ENCODE measurements around the genes VAMP4 and TEX50.

GRCh38 chr1:171252388-171252827 lies 4.1 kb downstream of the FMO1 start:
- PRO-cap, result no peak

GRCh38 chr1:171384892-171385222 lies 70.9 kb downstream of the FMO4 start:
- PRO-cap, result unidirectional peak, plus-strand start at chr1:171385069

GRCh38 chr1:171431550-171432535 lies 53.5 kb upstream of the PRRC2C start:
- PRO-cap, result no peak

GRCh38 chr1:171540924-171541766 lies 55.8 kb downstream of the PRRC2C start:
- PRO-cap, result no peak

DNA sequence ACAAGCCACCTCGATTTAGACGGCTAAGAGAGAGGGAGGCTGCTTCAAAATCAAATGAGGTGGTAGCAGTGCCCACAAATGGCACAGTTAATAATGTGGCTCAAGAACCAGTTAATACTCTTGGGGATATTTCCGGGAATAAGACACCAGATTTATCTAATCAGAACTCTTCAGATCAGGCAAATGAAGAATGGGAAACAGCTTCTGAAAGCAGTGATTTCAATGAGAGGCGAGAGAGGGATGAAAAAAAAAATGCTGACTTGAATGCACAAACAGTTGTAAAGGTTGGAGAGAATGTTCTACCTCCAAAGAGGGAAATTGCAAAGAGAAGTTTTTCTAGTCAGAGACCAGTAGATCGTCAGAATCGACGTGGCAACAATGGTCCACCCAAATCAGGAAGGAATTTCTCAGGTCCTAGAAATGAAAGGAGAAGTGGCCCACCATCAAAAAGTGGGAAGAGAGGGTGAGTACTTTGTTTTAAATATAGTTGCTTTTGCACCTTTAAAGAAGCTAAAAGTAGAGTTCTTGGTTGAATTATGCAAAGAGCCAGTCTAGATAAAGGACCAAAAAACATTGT lies 56.5 kb downstream of the PRRC2C start:
- PRO-cap, result no peak

DNA sequence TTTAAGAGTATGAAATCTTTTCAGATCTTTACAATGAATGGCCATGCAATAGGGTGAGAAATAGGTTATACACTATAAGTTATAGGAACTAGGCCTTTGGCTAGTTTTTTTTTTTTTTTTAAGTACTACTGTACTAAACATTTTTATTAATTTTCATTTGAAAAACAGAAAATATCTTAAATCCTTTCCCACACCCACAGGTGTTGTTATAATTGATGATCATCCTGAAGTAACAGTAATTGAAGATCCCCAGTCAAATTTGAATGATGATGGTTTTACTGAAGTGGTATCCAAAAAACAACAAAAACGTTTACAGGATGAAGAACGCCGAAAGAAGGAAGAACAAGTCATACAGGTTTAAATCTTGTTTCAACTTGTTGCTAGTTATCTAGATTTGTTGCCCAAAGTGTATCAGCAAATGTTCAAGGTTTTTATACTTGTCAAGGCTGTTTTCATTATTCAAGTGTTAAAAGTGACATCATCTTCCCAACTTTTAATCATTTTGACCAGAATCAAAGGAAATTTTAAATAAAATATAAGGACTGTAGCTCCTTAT lies 64.6 kb downstream of the PRRC2C start:
- PRO-cap, result no peak

- PRO-cap, result no peak
These were observed 26.5 kb upstream of the MYOCOS start for GRCh38 chr1:171595476-171595927.

- PRO-cap, result no peak
These were observed 1.4 kb upstream of the MYOC start for GRCh38 chr1:171653744-171654448.

DNA sequence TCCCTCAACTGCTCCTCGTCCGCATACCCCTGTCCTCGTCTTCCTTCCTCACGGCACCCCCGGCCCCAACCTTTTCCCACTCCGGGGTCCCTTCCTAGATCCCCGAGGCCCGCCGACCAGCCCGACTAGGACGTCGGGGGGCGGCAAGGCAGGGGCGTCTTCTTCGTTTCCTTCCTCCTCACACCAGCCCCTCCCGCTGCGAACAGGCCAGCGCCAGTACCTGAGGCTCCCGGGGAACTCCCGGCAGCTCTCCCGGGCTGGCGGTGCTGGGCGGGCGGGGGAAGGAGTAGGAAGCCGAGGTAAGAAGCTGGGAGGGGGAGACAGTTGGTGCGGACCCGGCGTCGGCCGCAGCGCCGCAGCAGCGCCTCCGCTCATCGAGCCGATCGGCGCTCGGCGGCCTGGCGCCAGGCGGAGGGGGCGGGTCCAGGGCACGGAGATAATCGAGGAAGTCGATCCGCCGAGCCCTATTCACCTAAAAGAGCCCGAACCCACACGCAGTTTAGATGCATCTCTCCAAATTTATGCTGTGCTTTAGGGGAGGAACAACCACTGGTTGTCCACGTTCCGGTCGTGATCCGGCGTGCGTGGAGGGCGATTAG lies at the start of gene VAMP4:
VAMP4 (minus strand) TSS at position 376 of the 599 bp plus-strand sequence.
- PRO-cap, result bidirectional peak, plus-strand start at position 467 of the sequence, minus-strand start at position 376 of the sequence

DNA sequence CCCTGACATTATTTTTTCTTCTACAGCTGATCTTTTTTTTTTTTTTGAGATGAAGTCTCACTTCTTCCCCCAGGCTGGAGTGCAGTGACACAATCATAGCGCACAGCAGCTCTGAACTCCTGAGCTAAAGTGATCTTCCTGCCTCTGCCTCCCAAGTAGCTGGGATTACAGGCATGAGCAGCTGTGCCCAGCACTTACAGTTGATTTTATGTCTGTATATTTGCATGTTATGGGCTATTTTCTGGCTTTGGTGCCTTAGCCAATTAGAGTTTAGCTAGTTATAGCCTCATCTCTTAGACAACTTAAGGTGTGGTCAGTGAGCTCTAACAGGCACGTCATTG lies 1.6 kb upstream of the VAMP4 start:
- PRO-cap, result no peak

DNA sequence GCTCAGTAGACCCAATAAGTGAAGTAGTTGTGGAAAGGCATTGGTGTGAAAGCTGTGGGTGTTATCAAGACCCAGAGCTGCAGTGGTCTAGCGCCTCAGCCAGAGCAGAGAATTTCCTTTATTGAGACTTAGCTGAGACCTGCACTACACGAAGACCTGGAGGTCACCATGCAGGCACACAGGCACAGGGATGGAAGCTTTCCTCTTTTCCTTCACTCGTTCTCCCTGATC lies 24.0 kb downstream of the METTL13 start:
- PRO-cap, result no peak

DNA sequence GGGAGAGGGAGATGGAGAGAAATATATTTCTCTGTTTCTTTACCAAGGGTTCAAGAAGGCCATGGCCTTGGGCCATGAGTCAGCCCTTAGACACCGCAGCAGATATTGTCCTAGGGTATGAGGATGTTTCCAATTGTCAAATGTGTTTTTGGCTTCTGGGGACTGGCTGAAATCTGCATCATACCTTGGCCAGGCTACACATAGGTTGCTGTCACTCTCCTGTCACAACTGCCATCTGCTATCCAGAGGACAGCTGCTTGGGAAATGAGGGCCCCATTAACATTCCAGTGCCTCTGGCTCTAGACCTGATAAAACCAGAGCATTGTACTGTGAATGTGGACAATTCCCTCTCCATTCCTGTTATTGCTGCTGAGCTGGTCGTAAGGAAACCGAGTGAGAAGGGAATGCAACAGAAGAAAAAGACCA lies 8.7 kb upstream of the PIGC start:
- PRO-cap, result no peak

- PRO-cap, result bidirectional peak, plus-strand start at chr1:172532538, minus-strand start at chr1:172532414
These were observed 792 bp upstream of the SUCO start for GRCh38 chr1:172531999-172532717.

GRCh38 chr1:172544244-172544647 lies 11.3 kb downstream of the SUCO start:
- PRO-cap, result no peak

DNA sequence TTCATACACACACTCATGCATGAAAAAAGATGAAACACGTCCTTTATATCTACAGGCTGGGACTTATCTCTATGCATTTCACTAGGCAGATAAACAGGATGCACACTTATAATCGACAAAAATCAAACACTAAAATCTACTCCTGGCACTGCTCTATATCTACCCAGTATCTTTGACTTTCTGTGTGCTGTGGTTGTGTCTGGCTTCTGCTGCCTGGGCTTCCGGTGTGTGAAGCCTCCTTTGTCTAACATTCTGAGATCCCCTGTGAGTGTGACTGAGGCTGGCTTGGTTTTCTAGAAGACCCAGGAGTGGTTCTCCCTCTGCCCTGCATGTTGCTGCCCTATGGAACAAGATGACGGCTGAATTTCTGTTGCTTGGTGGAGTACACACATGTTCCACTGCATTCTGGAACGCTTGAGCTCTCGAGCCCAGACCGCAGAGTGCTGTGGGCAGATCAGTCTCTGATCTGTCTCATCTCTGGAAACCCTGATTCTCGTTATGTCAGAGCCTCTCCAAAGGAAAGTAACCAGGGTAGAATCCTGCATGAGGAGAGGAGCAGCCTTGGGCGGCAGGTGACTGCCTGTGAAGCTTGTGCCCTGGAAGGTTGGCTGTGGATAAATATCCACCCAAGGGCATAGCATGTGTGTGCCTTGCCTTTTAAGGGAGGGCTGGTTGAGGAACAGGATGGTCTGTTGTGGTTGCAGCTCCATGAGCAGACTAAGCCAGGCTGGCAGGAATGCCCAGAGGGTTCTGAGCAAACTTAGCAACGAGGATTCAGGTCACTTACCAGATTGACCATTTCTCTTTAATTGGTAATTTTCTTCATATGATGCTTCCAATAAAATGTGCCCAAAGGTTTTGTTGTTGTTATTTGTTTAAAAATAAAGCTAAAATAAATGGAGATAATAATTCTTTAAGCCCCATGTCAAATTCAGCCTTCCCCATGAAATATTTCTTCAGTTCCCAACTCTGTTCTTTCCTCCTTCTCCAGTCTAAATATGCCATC lies 19.5 kb upstream of the FASLG start:
- PRO-cap, result no peak

GRCh38 chr1:172661024-172661478 lies 2.1 kb downstream of the FASLG start:
- PRO-cap, result no peak

DNA sequence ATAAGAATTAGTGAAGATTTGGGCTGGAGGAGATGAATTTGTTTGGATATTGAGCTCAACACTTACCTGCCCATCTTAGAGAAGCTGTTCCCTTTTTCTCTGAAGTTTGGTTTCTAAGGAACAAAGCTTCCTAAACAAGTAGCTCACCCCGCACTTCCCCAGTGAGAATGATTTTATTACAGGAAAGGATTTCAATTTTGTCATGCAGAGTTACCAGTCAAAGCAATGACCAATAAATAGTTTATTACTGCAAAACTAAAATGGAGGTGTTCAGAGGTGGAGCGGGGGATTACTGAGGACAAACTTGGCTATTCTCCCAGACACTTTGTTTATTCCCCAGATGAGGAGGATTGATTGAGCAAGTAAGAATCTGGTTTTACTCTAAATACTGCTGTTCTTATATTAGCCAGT lies 136.3 kb downstream of the TNFSF18 start:
- PRO-cap, result no peak

GRCh38 chr1:173127796-173128430 lies 77.2 kb upstream of the TNFSF18 start:
- PRO-cap, result no peak

DNA sequence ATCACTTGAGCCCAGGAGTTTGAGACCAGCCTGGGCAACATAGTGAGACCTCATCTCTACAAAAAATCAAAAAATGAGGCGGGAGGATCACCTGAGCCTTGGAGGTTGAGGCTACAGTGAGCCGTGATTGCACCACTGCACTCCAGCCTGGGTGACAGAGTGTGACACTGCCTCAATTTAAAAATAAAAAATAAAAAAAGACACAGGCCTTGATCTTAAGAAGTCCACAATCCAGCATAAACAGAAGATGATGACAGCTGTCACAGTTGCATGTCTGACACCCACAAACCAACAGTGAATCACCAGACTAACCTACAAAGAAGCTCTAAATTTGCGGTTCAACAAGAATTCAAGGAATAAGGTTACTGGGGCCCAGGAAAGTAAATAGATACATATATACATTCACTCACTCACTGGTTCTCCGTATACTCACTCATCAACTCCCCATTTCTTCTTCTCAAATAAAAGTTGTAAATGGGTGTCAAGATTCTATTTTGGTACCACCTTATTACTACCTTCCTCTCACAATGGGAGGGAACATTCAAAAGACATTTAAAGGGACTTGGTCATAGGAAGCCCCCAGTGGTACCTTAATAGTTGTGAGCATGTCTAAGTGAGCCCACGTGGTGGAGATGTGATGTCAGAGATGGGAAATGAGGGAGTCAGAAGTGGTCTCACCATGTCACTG lies 66.9 kb upstream of the PRDX6 start:
- PRO-cap, result no peak

DNA sequence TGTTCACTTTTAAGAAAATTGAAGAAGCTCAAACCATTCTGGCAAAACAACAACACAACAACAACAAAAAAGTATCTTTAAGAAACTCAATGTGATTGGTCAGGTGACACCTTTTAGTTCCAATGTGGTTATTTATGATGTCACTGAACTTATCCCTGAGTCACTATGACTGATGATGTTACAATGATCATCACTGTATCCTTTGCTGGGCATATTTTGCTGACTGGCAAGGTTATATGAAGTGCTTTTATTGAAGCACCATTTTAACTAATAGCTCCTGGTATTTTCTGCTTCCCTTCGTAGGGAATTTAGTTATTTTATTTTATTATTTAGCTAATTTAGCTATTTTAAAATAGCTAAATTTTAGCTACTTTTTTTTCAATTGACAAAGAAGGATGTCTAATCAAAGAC lies at the start of gene TEX50:
TEX50 (plus strand) TSS at position 212 of the 411 bp plus-strand sequence.
- PRO-cap, result no peak

All from tibial artery (tissue), 1 donor.